ENCODE measurements around the genes S1PR5, SLC44A2 and LDLR.

DNA sequence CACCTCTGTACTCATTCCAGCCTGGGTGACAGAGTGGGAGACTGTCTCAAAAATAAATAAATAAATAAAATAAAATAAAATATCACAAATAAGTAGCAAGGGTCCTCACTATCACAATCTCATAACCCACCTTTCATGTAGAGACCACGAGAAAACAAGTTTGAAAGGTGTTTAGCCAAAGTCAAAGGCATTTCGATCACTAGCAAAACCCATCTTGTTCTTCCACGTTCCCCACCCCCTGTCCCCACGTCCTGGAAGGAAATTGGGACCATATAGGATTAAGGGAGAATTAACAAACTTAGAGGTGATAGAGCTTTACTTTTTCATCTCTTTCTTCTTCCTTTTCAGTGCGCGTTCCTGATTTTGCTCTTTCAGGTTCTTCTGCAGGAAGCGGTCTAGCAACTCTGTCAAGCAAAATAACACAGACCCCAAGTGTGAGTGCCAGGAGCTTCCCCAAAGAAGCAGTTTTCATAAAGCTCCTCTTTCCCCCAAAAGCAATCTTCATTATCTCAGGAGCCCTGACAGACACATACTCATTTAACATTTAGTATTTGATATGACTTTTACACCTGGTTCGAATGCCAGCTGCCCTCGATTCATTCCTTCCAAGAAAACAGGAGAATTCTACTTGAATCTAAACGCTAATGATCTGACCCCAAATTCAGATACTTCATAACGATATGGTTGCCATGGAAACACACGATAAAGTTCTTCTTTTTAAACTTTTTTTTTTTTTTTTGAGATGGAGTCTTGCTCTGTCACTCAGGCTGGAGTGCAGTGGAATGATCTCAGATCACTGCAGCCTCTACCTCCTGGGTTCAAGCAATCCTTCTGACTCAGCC, 21.8 kb downstream of the DNMT1 start:
- PRO-cap: no peak

- PRO-cap: no peak
These were observed 1.1 kb downstream of the DNMT1 start for GRCh38 chr19:10193683-10193969.

- PRO-cap: no peak
These were observed 6.9 kb upstream of the ICAM4 start for GRCh38 chr19:10279711-10280383.

- PRO-cap: bidirectional peak, plus-strand start at chr19:10409069, minus-strand start at chr19:10408927
These were observed 5.4 kb upstream of the CDC37 start for GRCh38 chr19:10408625-10409255.

DNA sequence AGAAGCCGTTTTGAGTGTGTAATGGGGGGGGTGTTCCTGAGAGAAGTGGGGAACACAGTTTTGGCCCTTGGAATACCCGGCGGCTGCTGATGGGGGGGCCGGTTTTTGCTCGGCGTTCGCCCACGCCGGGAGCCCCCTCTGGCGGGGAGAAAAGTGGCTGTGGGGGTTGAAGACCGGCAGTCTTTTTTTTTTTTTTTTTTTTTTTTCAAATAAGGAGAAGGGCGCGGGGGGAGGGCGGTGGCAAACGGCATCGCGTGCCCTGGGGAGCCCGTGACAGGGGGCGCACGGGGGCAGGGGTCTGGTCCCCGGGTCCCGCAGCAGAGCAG, 1.5 kb upstream of the PDE4A start:
- PRO-cap: bidirectional peak, plus-strand start at position 245 of the sequence, minus-strand start at position 140 of the sequence

DNA sequence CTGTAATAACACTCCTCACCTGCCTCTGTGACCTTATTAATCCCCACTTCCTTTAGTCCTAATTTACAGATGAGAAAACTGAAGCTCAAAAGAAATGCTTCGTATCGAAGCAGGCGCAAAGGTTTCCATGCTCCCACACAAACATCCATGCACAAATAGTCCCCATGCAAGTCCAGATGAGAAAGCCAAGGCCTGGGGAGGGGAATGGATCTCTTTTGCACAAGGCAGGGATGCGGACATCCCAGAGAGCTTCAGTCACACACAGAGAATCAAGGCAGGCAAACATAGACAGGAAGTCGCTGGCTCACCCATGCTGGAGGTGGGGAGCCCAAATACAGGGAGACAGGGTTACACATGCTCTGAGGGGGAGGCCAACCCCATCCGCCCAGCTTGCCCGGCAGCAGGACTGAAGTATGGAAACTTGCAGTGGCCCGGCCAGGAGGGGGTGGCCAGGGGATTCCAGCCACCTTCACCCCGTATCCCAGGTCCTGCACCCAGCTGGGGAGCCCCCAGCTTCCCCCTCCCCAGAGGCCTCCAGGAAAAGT, 442 bp downstream of the S1PR5 start:
- PRO-cap: no peak

GRCh38 chr19:10517278-10517824, at the start of gene S1PR5:
S1PR5 (minus strand) TSS chr19:10517447.
- PRO-cap: no peak

DNA sequence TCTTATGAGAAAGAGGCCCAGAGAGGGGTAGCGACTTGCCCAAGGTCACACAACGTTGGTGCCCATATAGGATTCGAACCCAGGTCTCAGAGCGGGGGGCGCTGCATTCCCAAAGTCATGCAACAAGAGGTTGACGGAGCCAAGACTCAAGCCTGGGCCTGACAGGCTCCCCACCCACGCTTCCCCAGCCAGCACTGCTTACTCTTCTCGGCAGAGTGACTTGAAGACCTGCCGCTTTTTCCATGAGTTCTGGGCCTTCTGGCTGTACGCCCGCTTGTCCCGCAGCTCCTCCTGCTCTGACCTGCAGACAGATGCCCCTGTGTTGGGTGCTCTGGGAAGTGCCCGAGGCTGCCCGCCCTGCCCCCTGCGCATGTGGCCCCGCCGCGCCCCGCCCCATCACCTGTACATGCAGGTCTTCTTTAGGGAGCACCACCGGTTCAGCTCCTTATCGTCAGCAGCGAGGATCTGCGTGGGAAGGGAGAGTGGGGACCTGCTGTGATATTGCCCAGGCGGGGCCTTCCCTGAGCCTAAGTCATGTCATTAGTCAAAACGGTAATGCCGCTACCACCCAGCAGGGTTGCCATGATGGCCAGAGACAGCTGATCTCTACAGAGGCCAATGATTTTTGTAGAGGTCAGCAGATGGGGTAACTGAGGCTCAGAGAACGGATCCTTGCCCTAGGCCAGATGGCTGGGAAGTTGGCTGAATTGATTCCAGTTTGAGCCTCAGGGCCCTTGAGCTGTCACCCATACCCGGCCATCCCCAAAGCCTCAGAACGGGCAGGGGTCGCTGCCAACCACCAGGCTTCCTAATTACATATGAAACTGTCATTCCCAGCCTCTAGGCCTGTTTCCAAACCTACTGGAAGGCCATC, 10.7 kb downstream of the KRI1 start:
- PRO-cap: no peak

DNA sequence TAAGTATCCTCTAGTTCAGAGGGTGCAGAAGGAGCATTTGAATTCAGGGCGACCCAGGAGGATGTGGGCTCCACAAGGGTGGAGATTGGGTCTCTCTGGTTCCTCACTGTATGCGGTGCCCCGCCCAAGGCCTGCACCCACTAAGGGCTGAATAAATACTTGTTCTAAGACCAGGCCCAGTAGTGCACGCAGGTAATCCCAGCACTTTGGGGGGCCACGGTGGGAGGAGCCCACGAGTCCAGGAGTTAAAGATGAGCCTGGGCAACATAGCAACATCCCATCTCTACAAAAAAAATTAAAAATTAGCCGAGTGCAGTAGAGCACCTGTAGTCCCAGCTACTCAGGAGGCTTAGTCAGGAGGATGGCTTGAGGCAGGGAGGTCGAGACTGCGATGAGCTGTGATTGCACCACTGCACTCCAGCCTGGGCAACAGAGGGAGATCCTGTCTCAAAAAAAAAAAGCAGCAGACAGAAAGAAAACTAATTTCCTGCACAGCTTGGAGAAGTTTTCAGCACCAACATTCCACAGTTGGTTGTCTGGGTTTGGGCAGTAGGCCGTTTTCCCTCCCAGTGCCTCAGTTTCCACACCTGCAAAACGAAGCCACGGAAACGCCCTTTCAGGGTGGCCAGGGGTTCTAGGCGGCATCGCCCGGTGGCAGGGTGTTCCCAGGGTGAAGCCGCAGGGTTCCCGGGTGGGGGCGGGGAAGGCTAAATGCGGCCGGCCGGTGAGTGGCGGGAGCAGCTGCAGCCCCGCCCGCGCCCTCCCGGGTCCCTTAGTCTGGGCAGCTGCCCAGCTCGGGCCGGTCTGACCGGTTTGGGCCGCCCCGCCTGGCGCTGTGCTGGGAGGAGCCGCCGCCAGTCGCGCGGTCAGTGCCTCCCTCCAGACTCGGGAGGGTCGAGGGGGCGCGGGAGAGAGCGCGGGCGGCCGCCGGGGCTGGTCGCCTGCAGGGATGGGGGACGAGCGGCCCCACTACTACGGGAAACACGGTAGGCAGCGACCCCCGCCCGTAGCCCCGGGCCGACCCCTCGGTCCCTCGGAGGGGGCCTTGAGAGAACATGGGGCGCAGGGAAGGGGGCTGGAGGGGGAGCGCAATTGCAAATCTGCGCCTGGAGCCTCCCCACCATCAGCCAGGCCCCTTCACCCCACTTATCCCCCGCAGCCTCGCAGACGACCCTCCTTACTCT, at the start of gene SLC44A2:
SLC44A2 (plus strand) TSS at position 869 of the 1,184 bp plus-strand sequence.
- PRO-cap: no peak

DNA sequence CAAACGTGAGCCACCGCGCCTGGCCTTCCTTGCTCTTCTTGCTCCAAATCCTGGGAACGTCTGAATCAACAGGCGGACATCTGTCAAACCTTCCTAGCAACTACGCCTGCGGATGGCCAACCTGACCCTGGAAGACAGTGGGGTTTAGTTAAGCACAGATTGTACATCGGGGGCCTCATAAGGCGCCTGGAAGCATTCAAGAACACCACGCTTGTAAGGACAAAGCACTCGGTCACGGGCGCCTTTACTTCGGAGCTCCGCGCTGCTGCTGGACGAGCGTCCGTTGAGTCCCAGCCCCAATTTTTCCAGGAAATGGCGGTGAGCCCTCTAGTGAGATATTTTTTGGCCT, 1.0 kb upstream of the ILF3 start:
- PRO-cap: bidirectional peak, plus-strand start at position 178 of the sequence, minus-strand start at position 91 of the sequence; bidirectional peak, plus-strand start outside the sequence, minus-strand start at position 317 of the sequence

DNA sequence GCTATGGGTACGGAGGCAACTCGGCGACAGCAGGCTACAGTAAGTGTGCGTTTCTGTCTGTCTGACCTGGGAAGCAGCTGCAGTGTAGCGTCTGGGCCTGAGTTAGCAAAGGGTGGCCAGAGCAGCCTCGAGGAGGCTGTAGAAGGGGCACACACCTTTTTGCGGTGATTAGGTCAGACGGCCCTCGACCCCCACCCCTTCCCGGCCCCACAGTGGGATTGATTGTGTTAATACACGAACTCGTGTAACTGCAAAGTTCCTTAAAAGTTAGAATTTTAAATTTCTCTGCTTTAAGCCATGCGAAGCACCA, 17.4 kb upstream of the QTRT1 start:
- PRO-cap: no peak

DNA sequence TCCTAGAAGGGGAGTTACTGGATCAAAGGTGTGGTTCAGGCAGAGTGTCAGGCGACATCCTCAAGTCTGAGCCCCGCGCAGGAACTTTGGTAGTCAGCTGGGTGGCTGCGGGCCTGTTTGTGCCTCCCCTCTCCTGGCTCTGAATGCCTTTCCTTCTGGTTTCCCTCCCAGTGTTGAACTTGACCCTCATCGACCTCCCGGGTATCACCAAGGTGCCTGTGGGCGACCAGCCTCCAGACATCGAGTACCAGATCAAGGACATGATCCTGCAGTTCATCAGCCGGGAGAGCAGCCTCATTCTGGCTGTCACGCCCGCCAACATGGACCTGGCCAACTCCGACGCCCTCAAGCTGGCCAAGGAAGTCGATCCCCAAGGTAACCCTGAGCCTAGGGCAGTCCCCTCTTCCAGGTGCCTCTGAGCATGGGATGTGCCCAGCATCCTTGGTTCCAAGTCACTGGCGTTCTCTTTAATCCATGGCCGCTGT, 57.7 kb downstream of the DNM2 start:
- PRO-cap: no peak

GRCh38 chr19:10952637-10953324, 8.0 kb upstream of the SMARCA4 start:
- PRO-cap: no peak

- PRO-cap: no peak
These were observed 54.3 kb upstream of the LDLR start for GRCh38 chr19:11034906-11035345.

DNA sequence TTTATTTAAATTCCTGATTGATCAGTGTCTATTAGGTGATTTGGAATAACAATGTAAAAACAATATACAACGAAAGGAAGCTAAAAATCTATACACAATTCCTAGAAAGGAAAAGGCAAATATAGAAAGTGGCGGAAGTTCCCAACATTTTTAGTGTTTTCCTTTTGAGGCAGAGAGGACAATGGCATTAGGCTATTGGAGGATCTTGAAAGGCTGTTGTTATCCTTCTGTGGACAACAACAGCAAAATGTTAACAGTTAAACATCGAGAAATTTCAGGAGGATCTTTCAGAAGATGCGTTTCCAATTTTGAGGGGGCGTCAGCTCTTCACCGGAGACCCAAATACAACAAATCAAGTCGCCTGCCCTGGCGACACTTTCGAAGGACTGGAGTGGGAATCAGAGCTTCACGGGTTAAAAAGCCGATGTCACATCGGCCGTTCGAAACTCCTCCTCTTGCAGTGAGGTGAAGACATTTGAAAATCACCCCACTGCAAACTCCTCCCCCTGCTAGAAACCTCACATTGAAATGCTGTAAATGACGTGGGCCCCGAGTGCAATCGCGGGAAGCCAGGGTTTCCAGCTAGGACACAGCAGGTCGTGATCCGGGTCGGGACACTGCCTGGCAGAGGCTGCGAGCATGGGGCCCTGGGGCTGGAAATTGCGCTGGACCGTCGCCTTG, at the start of gene LDLR:
LDLR (plus strand) TSS at position 554 of the 681 bp plus-strand sequence.
- PRO-cap: bidirectional peak, plus-strand start at position 585 of the sequence, minus-strand start at position 388 of the sequence

DNA sequence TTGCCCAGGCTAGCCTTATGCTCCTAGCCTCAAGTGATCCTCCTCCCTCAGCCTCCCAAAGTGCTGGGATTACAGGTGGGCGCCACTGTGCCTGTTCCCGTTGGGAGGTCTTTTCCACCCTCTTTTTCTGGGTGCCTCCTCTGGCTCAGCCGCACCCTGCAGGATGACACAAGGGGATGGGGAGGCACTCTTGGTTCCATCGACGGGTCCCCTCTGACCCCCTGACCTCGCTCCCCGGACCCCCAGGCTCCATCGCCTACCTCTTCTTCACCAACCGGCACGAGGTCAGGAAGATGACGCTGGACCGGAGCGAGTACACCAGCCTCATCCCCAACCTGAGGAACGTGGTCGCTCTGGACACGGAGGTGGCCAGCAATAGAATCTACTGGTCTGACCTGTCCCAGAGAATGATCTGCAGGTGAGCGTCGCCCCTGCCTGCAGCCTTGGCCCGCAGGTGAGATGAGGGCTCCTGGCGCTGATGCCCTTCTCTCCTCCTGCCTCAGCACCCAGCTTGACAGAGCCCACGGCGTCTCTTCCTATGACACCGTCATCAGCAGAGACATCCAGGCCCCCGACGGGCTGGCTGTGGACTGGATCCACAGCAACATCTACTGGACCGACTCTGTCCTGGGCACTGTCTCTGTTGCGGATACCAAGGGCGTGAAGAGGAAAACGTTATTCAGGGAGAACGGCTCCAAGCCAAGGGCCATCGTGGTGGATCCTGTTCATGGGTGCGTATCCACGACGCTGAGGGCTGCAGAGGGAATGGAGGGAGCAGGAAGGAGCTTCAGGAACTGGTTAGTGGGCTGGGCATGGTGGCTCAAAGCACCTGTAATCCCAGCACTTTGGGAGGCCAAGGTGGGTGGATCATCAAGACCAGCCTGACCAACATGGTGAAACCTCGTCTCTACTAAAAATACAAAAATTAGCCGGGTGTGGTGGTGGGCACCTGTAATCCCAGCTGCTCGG, 24.1 kb downstream of the LDLR start:
- PRO-cap: no peak

GRCh38 chr19:11236398-11237230, 2.8 kb upstream of the ANGPTL8 start:
- PRO-cap: no peak

DNA sequence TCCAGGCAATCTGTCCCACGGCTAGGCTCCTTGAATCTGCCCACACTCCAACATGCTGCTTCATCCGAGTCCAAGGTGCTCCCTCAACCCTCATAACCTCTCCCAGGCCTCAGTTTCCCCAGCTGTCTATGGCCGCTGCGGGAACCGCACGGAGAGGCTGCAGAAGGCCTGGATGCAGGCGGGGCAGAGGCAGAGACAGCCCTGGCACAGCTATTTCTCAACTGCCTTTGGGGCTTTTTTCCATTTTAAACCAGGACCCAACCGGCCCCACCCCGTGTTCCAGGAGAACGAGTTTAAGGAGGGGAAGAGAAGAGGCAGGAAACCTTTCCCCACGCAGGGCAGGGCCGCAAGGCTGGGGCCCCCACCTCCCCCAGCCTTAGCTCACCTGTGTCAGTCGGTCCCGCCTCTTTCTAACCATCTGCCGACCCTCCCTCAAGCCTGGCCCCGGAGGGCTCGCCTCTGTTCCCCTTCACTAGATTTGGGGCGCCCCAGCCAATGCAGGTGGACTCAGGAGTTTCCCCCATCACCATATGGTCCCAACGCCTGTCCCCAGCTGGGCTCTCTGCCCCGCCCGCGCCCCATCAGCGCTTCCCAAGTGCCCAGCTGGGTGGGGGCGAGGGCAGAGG, 571 bp downstream of the RAB3D start:
- PRO-cap: no peak

DNA sequence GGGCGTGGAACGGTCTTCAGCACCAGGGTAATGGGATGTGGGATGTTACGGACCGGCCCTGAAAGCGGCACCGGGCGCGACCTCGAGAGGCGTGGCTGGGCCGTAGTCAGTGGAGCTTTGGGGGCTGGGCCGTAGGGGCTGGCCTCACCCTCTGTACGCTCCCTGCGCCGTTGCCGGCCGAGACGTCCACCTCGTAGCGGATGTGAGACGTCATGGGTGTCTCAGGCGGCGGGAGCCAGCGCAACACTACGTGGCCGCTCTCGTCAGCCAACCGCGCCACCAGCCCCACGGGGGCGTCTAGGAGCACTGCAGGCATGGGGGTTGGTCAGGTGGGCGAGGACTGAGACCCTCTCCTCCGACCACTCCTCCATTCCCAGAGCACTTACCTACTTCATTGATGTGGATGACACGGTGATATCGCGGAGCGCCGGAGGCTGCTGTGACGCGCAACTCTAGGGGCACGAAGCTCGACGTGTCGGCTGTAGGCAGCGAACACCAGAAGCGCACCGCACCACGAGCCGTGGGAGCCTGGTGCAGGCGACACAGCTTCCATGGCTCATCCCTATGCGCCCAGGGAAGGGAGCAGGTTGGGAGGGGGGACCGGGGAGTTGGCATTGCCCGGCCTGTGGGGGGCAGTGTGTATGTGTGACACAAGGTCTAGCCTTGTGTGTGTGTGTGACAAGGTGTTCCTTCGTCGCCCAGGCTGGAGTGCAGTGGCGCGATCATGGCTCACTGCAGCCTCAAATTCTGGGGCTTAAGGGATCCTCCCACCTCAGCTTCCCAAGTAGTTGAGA, 2.4 kb downstream of the EPOR start:
- PRO-cap: no peak

DNA sequence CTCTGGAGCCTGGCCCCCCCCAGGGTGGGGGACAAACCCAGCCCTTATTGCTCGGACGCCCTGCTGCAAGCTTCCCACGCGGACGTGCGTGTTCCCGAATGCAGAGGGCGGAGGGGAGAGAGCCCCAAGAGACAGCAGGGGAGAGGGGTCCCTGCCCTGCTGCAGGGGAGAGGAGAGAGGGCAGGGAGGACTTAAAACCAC, 16.3 kb downstream of the PRKCSH start:
- PRO-cap: no peak